Metastatic Breast Carcinoma in the Ovary (tissue), 3 donors: ENCODE results near the gene MINK1.

DNA sequence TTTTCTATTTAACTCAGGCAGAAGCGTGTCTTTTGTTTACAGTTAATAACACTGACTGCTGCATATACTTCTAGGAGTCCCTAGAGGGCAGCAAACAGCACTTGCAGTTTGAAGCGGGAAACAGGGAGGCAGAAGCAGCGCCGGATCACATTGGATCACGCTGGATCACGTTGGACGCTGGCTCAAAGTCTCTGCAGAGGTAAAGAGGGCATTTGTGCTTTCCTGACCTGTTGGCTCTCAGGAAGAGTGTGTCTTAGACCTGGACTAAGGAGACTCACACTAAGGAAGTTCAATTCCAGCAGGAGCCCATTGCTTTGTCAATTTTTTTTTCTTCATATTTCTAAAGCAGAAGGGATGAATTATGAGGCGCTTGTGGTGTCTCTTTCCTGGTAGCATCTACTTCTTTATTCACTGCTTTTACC, 5.3 kb upstream of the GGT6 start:
- PRO-cap, 3 experiments = peak in 1 of 3 experiments; most common plus-strand start position 150 of the sequence (in 1)

DNA sequence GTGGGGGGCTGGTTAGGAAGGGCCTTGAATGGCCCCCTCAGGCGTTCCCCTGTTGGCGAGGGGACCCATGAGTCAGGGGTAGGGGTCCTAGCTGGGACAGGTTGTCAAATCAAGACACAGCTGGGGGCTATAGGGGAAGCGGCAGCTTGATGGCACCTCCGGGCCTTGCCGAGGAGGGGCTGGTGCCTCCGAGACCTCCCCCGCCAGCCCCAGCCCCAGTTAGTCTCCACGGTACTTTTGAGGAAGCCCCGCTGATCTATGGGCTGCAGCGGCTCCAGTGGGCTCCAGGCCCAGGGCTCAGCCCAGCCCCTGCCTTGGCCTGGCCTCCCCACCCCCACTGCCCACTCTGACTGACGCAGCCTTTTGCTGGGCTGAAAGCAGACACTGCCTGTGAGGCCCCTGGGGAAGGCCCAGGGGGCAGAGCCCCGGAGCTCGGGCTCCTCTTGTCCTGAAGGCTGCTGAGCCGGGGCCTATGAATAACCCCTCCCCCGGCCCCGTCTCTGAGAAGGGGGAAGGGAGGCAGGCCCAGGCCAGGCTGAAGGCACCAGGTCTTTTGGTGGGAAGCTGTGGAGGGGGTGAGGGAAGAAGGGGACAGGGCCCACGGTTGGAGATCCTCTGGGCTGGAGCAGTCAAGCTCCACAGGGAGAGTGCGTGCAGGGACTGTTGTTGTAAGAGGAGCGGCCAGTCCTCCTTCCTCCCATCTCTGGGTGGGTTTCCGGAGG, 7.6 kb upstream of the SMTNL2 start:
- PRO-cap, 3 experiments = no peak in any of the 3 experiments

GRCh38 chr17:4587102-4587703, 2.9 kb downstream of the SMTNL2 start:
- PRO-cap, 3 experiments = no peak in any of the 3 experiments

GRCh38 chr17:4588380-4588943, 4.1 kb downstream of the SMTNL2 start:
- PRO-cap, 3 experiments = no peak in any of the 3 experiments

DNA sequence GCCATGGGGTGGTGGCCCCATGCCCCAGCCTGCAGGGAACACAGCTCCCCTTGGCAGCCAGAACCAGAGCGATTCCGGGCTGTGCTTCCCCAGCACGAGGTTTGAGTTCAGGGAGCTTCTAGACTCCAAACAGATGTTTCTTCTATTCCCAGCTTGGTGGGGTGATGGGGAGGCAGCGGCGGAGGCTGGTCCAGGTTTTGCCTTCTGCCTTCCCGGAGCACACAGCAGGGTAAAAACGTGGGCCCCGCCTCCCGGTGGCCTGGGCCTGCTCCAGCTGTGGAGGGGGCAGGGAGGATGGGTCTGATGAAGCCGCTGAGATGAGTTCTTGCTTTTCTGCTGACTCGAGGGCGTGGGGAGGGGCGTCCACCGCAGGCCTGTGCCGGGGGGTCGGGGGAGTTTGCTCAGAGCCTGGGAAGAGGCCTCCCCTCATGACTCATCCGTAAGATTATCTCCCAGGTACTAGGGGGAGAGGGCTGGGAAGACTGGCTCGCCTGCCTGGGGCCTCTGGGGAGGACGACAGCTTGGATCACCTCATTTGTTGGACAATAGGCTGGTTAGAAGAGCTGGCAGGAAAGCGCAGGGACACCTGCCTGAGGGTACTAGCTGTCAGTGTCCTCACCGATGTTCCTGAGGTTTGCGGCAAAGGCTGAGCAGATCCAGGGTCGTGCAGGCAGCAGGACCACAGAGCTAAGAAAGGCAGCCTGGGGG, 15.5 kb downstream of the SMTNL2 start:
- PRO-cap, 3 experiments = no peak in any of the 3 experiments

DNA sequence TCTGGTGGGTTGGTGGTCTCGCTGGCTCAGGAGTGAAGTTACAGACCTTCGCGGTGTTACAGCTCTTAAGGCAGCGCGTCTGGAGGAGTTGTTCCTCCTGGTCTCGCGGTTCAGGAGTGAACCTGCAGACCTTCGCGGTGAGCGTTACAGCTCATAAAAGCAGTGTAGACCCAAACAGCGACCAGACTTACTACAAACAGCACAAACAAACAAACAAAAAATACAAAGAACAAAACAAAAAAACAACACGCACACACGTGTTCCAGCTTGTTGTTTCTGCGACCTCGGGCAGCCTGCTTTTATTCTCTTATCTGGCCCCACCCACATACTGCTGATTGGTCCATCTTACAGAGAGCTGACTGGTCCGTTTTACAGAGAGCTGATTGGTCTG, 14.3 kb upstream of the ALOX15 start:
- PRO-cap, 3 experiments = no peak in any of the 3 experiments

- PRO-cap, 3 experiments = peak in 3 of 3 experiments; most common plus-strand start chr17:4790094 (in 3); most common minus-strand start chr17:4789994 (in 3)
These were observed 1.4 kb downstream of the GLTPD2 start for GRCh38 chr17:4789902-4790904.

- PRO-cap, 3 experiments = peak in 1 of 3 experiments; most common minus-strand start chr17:4808440 (in 1)
These were observed 1.2 kb downstream of the PLD2 start for GRCh38 chr17:4808166-4808624.

- PRO-cap, 3 experiments = peak in 3 of 3 experiments; most common plus-strand start chr17:4833340 (in 3); most common minus-strand start chr17:4833249 (in 2)
These were observed at the start of gene MINK1 for GRCh38 chr17:4832982-4833969. TSS of gene MINK1 (plus strand) at chr17:4833340.

- PRO-cap, 3 experiments = no peak in any of the 3 experiments
These were observed 20.2 kb downstream of the MINK1 start for GRCh38 chr17:4853268-4853825.

GRCh38 chr17:4920312-4920816, 11.7 kb upstream of the GP1BA start:
- PRO-cap, 3 experiments = no peak in any of the 3 experiments

GRCh38 chr17:4941163-4941446, 1.0 kb downstream of the RNF167 start:
- PRO-cap, 3 experiments = no peak in any of the 3 experiments

GRCh38 chr17:4942568-4943722, 2.9 kb downstream of the RNF167 start:
- PRO-cap, 3 experiments = no peak in any of the 3 experiments

DNA sequence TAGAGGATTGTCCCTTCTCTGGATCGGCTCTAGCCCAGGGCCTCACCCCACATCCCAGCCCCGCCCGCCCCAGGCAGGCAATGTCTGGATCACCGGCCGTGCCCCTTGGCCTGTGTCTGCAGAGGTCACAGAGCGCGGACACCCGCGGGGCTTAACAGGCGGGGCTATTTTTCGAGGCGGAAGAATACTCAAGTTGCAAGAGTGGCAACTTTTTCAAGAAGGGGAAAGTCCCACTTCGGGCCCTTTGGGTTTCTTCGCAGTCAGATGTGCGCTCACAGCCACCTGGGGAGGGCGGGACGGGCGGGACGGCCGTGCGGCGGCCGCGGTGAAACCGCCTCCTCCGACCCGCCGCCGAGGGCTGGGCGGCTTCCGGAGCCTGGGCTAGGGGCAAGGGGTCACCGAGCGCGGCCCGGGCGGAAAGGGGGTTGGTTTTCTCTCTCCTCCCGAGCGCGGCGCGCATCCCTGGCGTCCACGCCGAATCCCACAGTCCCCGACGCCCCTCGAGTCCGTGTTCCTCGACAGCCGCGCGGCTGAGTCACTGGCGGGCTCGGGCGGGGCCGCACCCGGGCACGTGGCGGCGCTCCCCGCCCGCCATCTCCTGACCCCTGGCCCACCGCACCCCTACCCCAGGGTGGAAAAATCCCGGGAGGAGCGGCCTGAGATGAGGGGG, 1.1 kb upstream of the PFN1 start:
- PRO-cap, 3 experiments = peak in 3 of 3 experiments; most common plus-strand start position 247 of the sequence (in 3); most common minus-strand start position 127 of the sequence (in 2)

- PRO-cap, 3 experiments = no peak in any of the 3 experiments
These were observed 7.5 kb upstream of the SPAG7 start for GRCh38 chr17:4975109-4975551.

DNA sequence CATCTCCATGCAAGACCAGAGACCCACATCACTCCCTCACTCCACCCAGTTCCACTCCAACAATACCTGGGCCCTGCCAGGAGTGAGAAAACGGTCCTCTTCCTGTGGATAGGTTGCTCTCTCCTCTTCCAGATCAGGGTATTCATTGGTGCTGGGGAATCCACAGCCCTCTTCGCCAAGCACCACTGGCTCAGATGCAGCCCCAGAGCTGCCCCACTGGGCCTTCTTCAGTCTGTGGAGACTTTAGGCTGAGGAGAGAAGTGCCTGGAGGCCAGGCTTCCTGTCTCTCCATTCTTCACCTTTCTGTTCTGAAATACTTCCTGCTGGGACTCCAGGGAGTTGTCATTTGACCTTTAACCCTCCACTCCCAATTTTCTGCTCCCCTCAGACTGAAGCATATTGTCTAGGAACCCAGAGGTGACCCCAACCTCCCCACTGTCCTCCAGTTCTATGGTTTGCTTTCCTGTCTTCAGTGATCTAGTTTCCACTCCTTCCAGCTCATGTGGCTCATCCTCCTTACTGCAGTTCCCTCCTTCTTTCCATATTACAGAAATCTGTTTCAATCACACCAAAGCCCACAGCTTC, 1.3 kb upstream of the CAMTA2 start:
- PRO-cap, 3 experiments = no peak in any of the 3 experiments

DNA sequence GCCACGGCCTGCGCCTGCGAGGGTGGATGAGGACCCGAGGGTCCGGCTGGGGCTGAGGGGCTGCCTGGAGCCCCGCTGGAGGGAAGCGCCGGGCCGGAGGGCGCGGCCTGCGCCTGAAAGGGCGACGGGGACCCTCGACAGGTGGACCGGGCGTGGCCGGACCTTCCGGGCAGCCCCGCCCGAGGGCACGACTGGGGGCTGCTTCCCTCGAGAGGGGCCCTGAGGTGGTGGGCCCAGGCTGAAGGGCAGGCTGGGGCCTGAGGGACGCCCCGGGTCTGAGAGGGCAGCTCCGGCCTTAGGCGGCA, 300 bp downstream of the INCA1 start:
- PRO-cap, 3 experiments = no peak in any of the 3 experiments

DNA sequence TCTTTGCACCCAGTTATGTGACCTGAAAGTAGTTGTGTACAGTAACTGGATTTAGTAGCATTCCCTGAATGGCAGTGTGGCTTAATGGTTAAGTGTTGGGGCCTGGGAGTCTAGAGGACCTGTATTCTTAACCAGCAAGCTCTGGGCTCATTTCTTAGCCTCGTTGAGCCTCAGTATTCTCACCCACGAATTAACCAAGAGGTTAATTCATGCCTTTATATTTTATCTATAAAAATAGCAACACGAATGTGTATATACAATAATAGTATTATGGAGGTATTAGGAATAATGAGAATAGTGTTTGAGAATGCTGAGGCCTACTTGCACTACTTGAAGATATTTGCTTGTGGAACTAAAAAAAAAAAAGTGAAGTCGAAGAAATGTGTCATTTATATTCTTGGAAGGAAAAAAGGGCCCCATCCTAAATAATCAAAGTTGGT, 888 bp downstream of the RABEP1 start:
- PRO-cap, 3 experiments = no peak in any of the 3 experiments

- PRO-cap, 3 experiments = peak in 1 of 3 experiments; most common minus-strand start chr17:6455521 (in 1)
These were observed 11.0 kb downstream of the PIMREG start for GRCh38 chr17:6455047-6455875.

DNA sequence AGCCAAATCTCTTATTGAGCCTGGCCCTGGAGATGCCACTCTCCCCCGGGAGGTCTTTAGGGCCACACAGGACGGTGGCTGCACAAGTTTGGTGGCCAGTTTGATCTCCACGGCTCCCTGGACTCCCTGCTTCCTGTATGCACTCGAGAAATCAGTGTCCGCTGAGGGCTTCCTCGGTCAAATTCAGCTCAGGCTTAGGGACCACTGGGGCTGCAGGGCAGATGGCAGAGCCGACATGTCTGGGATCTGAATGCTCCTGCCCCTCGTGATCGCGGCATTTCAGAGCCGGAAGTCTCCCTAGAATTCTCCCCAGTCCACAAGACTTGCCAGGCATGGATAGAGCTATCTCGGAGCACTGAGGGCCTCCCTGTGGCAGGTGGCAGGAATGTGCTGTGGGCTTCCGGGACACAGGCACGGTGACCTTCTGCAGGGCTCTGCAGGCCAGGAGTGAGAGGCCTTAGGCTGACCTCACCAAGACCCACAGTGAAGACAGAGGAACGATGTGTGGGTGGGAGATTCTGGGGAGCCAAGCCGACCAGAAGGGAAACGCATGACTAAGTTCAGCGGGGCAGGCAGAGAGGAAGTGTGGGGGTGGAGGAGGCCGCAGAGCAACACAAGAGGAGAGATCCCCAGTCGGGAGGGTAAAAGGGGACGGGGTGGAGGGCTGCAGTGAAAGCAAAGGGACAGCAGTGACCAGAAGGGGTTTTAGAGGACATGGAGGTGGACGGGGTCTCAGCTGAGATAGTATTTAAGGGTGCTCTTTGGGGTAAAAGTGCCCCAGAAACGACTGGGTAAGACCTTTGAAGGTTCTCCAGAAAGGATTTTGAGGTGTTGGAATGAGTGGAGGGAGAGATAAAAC, 18.8 kb upstream of the PITPNM3 start:
- PRO-cap, 3 experiments = no peak in any of the 3 experiments